ENCODE measurements around the genes TNNI3, ZNF667, ZNF471 and ZNF776.

DNA sequence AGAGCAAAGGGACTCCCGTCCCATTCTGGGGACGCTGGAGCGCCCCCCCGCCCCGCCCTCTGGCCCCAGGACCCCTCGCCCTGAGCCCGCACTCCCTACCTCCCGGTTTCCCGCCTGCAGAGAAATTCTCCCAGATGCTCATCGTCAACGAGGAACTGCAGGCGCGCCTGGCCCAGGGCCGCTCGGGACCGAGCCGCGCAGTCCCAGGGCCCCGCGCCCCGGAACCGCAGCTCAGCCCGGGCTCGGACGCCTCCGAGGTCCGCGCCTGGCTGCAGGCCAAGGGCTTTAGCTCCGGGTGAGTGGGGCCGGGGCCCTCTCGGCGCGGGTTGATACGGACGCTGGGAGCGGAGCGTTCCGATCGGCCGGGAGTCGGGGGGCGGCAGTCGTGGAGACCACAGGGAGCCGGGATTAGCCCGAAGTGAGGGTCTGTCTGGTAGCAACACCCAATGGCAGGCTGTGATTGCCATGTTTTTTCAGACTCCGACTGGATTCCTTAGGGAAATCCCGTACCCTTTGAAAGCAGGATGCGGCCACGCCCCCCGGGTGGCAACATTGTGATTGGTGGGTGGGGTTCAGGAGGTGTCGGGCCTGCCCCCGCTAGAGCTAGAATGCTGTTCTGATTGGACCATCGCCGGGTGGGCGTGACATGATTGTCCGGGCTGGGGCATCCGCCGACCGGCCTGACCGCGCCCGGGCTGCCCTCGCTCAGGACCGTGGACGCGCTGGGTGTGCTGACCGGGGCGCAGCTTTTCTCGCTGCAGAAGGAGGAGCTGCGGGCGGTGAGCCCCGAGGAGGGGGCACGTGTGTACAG lies 11.1 kb downstream of the EPS8L1 start:
- PRO-cap, 4 experiments, result peak in 3 of 4 experiments; most common plus-strand start position 667 of the sequence (in 1); most common minus-strand start position 486 of the sequence (in 3)
- RAMPAGE, long total RNA, 4 experiments, result start-site peak on the plus strand in 1 of 4 experiments, centred at position 696 of the sequence, 5 reads per replicate

DNA sequence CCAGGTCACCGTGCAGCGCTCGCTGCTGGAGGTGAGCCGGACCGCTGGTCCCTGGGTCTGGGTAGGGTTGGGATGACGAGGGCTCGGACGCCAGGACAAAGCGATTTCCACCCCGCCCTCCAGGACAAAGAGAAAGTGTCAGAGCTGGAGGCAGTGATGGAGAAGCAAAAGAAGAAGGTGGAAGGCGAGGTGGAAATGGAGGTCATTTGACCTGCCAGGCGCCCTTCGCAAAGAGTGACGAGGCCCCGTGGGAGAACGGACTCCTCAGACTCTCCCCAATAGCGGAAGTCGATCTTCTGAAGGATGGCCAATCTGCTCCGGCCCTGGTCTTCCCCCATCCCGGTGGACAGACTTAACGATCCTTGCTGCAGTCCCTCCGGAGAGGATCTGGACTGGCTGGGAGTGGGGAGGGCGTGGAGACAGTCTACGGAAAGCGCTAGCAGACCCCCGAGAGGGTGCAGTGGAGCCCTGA lies 11.8 kb downstream of the EPS8L1 start:
- PRO-cap, 4 experiments, result peak in 2 of 4 experiments; most common minus-strand start position 233 of the sequence (in 2)
- RAMPAGE, long total RNA, 4 experiments, result no peak in any of the 4 experiments

DNA sequence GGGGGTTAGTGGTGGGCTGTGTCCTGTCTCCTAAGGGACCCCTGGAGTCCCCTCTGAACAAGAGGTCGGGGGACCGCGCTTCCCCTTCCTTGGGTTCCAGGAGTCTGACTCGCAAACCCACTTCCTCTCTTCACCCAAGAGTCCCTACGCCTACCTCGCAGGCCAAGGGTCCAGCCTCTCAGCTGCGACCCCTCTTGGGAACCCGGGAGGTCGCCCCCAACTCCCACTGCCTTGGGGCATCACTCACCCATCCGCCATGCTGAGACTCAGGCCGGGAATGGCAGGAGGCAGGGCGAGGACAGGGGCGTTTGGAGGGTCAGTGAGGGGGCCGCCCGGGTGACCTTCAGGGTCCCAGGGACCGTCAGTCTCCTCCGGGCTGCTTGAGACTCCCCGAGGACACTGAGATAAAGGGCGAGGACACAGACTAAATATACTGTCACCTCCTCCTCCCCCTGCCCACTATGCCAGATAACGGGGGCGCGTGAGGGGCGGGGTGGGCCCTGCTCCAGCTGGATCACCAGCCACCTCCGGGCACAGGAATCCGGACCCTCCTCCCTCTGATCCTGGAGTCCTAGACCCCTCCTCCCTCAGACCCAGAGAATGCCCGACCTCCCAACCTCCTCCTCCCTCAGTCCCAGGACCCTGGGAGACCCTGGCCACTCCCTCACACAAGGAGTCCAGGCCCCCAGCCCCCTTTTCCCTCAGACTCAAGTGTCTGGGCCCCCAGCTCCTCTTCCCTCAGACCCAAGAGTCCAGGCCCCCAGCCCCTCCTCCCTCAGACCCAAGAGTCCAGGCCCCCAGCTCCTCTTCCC lies at the start of gene TNNI3:
TNNI3 (minus strand) TSS at position 401 of the 812 bp plus-strand sequence.
- PRO-cap, 4 experiments, result no peak in any of the 4 experiments
- RAMPAGE, long total RNA, 4 experiments, result no peak in any of the 4 experiments

- PRO-cap, 4 experiments, result no peak in any of the 4 experiments
- RAMPAGE, long total RNA, 4 experiments, result no peak in any of the 4 experiments
Observed at GRCh38 chr19:55223918-55224525, 4.5 kb downstream of the TMEM86B start.

GRCh38 chr19:55239300-55239542 lies 10.7 kb upstream of the TMEM86B start:
- PRO-cap, 4 experiments, result no peak in any of the 4 experiments
- RAMPAGE, long total RNA, 4 experiments, result no peak in any of the 4 experiments

DNA sequence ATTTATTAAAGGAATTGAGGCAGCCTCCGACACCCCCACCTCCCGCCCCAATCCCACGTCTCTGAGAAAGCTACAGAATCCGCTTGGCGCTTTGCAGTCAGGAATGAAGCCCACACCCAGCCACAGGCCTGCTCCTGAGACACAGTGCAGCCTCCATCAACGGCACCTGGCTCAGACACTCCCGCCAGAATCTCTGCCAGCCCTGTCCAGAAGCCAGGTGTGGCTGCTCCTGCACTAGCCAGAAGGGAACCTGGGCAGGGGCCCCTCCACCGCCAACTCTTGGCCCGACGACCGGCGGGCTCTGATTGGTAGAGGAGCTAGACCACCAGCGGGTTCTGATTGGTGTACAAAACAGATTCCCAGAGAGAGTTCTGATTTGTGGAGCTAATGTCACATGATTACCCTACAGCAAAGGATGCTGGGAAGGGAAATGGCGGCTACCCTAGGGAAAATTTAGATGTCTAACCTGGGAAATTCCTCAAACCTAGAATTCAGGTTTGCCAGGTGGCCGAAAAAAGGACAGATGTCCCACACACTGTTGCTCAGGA lies 2.9 kb upstream of the PPP6R1 start:
- PRO-cap, 4 experiments, result no peak in any of the 4 experiments
- RAMPAGE, long total RNA, 4 experiments, result no peak in any of the 4 experiments

DNA sequence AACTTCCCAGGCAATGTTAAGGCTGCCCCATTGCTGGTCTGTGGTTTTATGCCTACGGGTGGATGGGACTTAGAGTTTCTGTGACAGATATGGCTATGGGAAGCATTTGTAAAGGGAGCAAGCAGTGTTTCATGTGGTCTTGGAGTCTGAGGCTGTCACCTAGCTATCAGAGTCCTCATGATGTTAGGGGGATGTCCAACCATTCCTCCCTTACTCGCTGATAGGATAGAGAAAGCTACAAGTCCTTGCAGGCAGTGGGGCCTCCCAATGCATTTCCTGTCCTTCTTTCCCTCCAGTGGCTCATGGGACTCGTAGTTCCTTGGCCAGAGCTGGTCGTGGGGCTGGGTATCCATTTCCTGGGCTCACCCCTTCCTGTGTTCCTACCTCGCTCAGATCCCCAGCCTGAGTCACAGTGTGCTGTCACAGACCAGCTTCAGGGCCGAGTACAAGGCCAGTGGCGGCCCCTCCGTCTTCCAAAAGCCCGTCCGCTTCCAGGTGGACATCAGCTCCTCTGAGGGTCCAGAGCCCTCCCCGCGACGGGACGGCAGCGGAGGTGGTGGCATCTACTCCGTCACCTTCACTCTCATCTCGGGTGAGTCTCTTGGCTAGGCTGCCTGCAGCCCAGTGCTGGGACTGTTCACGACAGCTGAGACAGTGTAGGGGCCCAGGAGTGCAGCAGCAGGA lies 19.1 kb downstream of the TMEM150B start:
- PRO-cap, 4 experiments, result no peak in any of the 4 experiments
- RAMPAGE, long total RNA, 4 experiments, result no peak in any of the 4 experiments

DNA sequence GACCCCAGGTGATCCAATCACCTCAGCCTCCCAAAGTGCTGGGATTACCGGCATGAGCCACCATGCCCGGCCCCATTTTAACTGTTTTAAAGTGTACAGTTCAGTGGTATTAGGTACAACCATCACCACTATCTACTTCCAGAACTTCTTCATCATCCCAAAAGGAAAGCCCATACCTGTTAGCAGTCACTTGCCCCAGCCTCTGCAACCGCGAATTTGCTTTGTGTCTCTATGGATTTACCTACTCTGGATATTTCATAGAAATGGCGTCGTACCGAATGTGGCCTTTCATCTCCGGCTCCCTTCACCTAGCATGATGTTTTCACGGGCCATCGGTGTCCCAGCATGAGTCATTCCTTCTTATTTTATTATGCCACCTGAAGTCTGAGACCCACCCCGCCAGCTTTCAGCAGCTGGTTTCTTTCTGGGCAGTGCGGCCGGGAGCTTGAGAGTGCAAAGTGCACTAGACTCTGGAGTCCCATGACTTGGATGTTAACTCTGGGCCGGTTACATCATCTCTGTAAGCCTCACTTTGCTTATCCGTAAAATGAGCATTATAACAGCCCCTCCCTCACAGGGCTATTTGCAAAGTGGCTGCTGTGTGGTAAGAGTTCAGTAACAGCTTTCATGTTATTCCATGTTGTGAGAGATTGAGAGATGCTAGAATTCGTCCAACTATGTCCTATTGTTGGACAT lies 5.9 kb upstream of the KMT5C start:
- PRO-cap, 4 experiments, result no peak in any of the 4 experiments
- RAMPAGE, long total RNA, 4 experiments, result no peak in any of the 4 experiments

GRCh38 chr19:55467722-55468180 lies 3.2 kb upstream of the C19orf85 start:
- PRO-cap, 4 experiments, result no peak in any of the 4 experiments
- RAMPAGE, long total RNA, 4 experiments, result no peak in any of the 4 experiments

DNA sequence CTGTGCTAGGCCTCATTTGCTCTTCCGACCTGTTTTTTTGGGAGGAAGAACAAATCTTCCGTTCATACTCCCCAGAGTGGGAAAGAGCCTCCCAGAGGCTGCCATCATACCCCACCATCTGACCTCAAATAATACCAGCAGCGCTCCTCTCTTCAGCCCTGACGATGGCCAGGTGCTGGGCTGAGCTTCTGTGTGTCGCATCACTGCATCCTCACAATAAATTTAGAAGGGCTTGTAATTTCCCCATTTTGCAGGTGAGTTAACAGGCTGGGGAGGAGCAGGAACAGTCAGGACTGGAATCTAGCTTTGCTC lies 733 bp upstream of the CCDC106 start:
- PRO-cap, 4 experiments, result peak in 3 of 4 experiments; most common plus-strand start position 246 of the sequence (in 3); most common minus-strand start position 126 of the sequence (in 1)
- RAMPAGE, long total RNA, 4 experiments, result no peak in any of the 4 experiments

DNA sequence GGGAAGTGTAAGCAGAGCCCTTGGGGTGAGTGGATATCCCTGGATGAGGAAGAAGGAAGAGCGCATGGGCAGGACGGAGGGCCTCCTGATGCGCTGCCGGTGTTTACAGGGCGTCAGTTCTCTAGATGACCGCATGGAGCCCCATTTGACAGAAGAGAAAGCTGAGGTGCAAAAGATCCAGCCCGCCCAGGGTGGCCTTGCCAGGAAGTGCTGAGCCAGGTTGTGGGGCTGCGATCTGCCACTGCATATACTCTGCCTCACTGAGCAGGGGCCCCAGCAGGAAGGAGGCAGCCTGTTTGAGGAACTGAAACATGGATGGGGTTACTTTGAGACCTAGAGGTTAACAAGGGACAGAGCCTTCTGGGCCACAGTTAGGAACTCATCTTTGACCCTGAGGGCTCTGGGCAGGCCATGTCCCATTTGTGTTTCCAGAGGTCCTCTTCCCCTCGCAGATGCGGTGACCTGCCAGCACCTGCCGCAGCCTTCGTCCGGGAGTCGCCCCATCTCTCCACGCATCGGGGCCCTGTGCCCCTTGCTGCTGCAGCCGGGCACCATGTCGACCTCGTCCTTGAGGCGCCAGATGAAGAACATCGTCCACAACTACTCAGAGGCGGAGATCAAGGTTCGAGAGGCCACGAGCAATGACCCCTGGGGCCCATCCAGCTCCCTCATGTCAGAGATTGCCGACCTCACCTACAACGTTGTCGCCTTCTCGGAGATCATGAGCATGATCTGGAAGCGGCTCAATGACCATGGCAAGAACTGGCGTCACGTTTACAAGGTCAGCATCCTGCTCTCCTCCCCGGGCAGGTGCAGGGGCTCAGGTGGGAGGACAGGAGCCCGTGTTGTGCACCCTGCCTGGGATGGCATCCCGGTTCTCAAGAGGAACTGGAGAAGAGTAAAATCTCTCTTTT lies 3.3 kb downstream of the EPN1 start:
- PRO-cap, 4 experiments, result peak in 2 of 4 experiments; most common minus-strand start position 121 of the sequence (in 1)
- RAMPAGE, long total RNA, 4 experiments, result no peak in any of the 4 experiments

DNA sequence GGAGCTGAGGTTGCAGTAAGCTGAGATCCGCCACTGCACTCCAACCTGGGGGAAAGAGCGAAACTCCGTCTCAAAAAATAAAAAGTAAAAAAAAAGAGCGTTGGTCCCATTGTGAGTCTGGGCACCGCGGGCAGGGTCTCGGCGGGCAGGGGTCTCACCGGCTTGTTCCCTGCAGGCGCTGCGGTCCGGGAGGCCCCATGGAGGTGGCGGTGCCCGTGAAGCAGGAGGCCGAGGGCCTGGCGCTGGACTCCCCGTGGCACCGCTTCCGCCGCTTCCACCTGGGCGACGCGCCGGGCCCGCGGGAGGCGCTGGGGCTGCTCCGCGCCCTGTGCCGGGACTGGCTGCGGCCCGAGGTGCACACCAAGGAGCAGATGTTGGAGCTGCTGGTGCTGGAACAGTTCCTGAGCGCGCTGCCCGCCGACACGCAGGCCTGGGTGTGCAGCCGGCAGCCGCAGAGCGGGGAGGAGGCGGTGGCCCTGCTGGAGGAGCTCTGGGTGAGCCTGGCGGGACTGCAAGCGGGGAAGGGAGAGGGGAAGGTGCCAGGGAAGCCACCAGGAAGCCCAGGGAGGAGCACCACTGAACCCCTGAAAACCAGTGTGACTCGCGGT lies 5.7 kb downstream of the ZNF444 start:
- PRO-cap, 4 experiments, result no peak in any of the 4 experiments
- RAMPAGE, long total RNA, 4 experiments, result no peak in any of the 4 experiments

GRCh38 chr19:56216829-56218047 lies 15.2 kb downstream of the ZSCAN5C start:
- PRO-cap, 4 experiments, result no peak in any of the 4 experiments
- RAMPAGE, long total RNA, 4 experiments, result no peak in any of the 4 experiments

- PRO-cap, 4 experiments, result peak in 3 of 4 experiments; most common plus-strand start chr19:56477452 (in 1); most common minus-strand start chr19:56477367 (in 3)
- RAMPAGE, long total RNA, 4 experiments, result start-site peak on the minus strand in 3 of 4 experiments, at chr19:56477296-56477409 at its widest, 5 to 14 reads per replicate
Observed at GRCh38 chr19:56477060-56477664, at the start of gene ZNF667. Gene ZNF667, minus strand, starts transcription at chr19:56477345.

DNA sequence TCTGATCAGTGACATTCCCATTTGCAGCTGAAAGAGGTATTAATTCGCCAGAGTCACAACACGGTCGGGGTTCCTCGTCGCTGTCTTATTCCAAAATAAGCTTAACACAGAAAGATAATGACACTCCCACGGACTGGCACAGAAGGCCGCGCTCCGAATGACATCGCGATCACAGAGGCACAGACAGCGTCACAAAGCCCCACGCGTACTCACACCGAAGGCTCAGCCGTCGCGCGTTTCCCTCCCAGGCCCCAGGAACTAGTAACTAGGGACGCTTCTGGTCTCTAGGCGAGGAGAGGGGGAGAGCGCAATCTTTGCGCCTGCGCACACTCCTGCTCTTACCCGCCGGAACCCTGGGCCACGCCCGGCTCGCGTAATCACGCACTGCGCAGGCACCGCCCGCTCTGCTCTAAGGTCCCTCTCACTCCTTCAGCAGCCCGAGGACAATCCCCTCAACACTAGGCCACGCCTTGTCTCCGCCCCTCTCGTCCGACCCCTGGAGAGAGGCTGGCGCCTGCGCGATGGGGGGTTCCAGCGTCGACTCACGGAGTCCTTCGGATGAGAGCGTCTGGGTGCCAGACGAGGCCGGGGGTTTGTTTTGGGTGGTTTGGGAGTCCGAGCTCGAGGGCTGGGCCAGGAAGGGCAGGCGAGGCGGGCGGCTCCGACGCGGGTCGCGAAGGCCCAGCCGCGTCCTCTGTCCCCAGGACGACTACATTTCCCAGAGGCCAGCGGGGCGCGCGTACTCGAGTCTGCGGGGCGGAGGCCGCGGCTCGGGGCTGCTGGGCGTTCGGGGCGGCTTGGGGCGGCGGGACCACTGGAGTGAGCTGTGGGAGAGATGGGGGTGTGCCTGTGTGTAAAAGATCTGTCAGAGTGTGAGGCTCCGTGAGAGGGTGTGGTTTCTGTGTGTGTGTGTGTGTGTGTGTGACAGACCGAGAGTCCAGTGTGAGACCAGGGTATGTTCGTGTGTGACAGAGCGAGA lies at the start of gene ZNF471:
ZNF471 (plus strand) TSS at position 526 of the 979 bp plus-strand sequence.
- PRO-cap, 4 experiments, result peak in 4 of 4 experiments; most common plus-strand start position 746 of the sequence (in 3); most common minus-strand start position 260 of the sequence (in 2)
- RAMPAGE, long total RNA, 4 experiments, result start-site peak on the plus strand in 4 of 4 experiments, centred at positions 507 to 803 of the sequence, 20 to 42 reads per replicate

DNA sequence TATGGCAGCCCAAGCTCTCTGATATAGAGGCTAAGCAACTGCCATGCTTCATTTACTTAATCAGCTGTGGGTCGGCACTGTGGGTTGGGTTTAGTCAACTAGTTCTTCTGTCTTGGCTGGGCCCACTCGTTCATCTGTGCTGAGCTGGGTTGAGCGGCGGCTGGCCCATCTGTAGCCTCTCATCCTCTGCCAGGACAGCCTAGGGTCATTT lies 6.5 kb upstream of the ZNF835 start:
- PRO-cap, 4 experiments, result no peak in any of the 4 experiments
- RAMPAGE, long total RNA, 4 experiments, result no peak in any of the 4 experiments

GRCh38 chr19:56966811-56967432 lies 126.4 kb upstream of the PEG3 start:
- PRO-cap, 4 experiments, result no peak in any of the 4 experiments
- RAMPAGE, long total RNA, 4 experiments, result no peak in any of the 4 experiments

GRCh38 chr19:57231812-57232720 lies 1.2 kb downstream of the AURKC start:
- PRO-cap, 4 experiments, result peak in 3 of 4 experiments; most common plus-strand start chr19:57232013 (in 1); most common minus-strand start chr19:57231889 (in 2)
- RAMPAGE, long total RNA, 4 experiments, result start-site peak on the plus strand in 3 of 4 experiments, at chr19:57231902-57232567 at its widest, 7 to 13 reads per replicate

DNA sequence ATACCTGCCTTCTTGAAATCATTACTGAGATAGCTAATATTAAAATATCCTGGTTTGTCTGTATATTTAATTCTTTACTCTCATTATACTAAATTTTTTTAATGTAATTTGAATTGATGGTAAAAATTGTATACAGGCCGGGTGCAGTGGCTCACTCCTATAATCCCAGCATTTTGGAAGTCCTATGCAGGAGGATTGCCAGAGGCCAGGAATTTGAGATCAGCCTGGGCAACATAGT lies 13.1 kb upstream of the ZNF543 start:
- PRO-cap, 4 experiments, result peak in 1 of 4 experiments; most common plus-strand start position 127 of the sequence (in 1)
- RAMPAGE, long total RNA, 4 experiments, result no peak in any of the 4 experiments

DNA sequence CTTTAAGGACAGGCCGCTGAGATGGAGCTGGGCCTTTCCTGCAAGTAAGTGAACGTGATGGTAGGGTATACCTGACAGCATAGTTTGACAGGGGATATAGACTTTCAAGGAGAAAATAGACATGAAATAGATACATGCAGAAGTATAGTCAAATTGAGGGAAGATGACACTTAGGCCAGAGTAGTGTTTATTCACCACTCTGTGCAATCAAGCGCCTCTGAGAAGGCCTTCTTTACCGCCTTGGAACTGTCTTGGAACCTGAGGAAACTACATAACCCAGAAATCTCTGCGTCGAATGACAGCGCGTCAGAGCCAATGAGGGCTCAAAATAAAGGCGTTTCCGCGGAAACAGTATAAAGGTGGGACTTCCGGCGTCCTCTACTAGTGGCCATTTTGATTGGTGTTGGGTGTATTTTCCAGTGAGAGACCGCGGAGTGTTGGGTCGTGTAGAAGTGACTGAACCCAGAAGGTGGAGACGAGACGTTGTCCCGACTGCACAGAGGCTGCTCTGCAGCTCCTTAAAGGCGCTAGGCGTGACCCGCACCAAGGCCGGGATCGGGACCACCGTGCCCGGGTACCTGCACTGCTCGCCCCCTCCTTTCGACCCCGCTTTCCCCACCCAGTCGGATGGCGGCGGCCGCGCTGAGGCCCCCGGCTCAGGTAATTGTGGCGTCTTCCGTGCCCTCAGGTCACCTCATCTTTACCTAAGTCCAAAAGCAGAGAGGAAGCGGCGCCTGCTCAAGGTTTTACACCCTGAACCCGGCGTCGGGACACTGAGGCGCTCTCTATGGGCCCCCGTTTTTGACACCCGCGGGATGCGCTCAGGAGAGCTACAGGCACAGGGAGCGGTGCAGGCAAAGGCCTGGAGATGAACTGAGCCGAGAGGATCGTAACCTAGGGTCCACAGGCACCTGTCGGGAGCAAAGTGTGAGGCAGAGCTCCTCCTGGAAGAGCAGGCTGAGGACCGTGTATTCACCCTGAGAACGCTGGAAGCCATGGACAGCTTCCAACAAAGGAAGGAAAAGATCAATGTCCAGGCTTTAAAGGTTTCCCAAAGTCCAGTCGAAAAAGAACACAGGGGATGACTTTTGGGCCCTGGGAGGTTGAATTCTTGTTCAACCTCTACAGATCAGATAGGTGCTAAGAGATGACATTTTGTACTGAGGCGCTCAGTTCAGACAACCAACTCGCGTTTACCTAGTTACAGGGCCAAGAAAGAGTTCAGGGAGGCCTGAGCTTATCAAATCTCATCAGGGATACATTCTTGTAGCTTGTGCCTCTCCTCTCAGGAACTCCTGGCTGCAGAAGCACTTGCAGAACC lies at the start of gene ZNF776:
ZNF776 (plus strand) TSS at position 384 of the 1,321 bp plus-strand sequence.
- PRO-cap, 4 experiments, result peak in 4 of 4 experiments; most common plus-strand start position 410 of the sequence (in 1); most common minus-strand start position 997 of the sequence (in 2)
- RAMPAGE, long total RNA, 4 experiments, result start-site peak on the plus strand in 4 of 4 experiments, centred at positions 397 to 406 of the sequence, 52 to 218 reads per replicate